Natural killer cell (primary cell): ENCODE measurements around the genes ADO, REEP3 and LRRTM3.

GRCh38 chr10:62455085-62455481 is 80.9 kb downstream of the ZNF365 start:
- PRO-cap: no peak

GRCh38 chr10:62519398-62519816 is 145.2 kb downstream of the ZNF365 start:
- PRO-cap: no peak

GRCh38 chr10:62803795-62804567 is 539 bp upstream of the ADO start:
- PRO-cap: bidirectional peak, plus-strand start at chr10:62804702, minus-strand start at chr10:62804444

GRCh38 chr10:62804568-62805373 is at the start of gene ADO:
Gene ADO (plus strand): TSS chr10:62804720.
- PRO-cap: bidirectional peak, plus-strand start at chr10:62804702, minus-strand start at chr10:62804444; bidirectional peak, plus-strand start at chr10:62805224, minus-strand start at chr10:62805093; bidirectional peak, plus-strand start at chr10:62805311, minus-strand start at chr10:62805330

GRCh38 chr10:62805374-62806395 is 1.2 kb downstream of the ADO start:
- PRO-cap: no peak

GRCh38 chr10:63264295-63264936 is 131.3 kb downstream of the NRBF2 start:
- PRO-cap: no peak

- PRO-cap: no peak
Measured at GRCh38 chr10:63366726-63367429, 98.9 kb downstream of the JMJD1C start.

- PRO-cap: bidirectional peak, plus-strand start at chr10:63521450, minus-strand start at chr10:63521228; bidirectional peak, plus-strand start at chr10:63522045, minus-strand start at chr10:63522047
Measured at GRCh38 chr10:63521310-63522416, at the start of gene REEP3. Gene REEP3 (plus strand): TSS chr10:63521401.

DNA sequence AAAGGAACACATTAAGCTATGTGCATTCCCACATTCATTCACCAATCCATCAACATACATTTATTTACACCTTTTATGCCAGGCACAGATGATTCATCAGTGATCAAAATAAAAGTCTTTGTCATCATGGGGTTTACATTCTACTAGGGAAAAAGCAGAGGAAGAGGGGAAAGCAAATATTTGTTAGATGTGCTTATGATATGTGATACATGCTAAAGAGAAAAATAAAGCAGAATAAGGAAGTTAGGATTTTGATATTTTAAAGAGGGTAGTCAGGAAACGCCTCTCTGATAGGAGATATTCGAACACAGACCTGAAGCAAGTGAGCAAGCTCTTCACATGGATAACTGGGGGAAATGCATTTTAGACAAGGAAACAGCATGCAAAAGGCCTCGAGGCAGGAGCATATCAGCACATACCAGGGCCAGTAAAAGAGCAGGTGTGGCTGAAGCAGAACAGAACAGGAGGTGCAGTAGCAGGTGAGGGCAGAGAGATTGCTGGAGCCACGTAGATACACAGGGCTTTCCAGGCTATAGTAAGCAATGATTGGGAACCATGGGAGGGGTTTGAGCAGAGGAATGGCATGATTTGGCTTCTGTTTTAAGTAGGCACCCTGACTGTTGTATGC is 67.4 kb downstream of the REEP3 start:
- PRO-cap: no peak

DNA sequence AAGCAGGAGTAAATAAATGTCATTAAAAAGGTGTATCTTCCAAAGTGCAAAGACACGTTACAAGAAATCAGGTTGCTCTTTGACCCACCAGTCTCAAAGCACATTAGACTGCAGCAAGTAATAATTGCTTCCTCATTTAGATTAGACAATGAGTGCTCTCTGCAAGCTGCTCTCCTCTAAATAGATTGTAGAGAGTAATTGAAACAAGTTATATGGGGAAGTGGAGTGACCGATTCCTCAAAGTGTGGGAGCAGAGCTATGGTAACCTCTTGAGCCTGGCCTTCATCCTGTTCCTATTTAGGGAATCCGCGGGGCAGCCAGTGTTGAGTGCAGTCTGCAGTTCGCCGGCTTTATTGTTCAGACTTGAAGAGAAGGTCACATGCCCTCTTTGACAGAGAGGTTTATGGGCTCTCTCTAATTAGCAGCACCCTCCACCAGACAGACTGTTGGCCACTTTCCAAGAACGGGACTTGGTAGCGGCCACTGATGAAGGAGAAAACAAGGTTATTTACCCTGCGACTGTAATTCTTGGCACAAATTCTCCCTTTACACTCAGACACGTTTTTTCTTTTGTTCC is 107.4 kb downstream of the REEP3 start:
- PRO-cap: no peak

DNA sequence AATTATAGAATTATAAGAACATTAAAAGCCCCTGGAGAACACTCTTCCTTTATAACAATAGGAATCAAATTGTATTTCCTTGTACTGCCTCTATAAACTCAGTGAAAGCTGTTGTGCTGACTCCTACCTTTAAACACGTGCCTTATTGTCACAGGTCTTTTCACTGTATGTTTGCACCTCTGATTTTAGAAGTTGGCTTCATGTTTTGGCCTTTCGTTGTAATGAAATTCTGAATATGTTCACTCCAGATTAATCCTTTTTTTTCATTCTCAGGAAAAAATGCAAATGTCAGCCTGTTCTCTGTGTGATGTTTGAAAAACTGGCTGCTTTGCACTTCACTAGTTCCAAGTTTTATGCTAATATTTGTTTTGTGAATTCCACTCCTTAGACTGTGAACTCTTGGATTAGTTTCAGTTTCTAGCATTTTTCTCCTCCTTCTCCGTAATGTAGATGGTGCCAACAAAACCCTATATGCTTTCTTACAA is 1512.1 kb downstream of the REEP3 start:
- PRO-cap: no peak

GRCh38 chr10:65653877-65654313 is 1271.9 kb upstream of the LRRTM3 start:
- PRO-cap: no peak

DNA sequence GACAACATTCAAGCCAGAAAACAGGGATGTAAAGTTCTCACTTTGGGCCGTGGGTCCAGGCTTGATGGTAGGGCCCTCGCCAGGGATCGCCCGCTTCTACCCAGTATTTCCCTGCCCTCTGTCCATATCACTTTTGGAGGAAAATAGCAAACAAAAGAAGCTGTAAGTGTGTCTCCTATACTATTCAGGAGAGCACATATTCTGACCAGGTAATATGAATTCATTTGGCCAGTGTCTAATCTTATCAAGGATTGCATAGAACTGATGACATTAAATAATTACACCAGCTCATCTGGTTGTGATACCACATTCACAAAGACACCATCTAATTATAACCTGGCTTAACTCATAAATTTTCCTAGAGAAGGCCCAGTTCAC is 704.9 kb upstream of the LRRTM3 start:
- PRO-cap: no peak

DNA sequence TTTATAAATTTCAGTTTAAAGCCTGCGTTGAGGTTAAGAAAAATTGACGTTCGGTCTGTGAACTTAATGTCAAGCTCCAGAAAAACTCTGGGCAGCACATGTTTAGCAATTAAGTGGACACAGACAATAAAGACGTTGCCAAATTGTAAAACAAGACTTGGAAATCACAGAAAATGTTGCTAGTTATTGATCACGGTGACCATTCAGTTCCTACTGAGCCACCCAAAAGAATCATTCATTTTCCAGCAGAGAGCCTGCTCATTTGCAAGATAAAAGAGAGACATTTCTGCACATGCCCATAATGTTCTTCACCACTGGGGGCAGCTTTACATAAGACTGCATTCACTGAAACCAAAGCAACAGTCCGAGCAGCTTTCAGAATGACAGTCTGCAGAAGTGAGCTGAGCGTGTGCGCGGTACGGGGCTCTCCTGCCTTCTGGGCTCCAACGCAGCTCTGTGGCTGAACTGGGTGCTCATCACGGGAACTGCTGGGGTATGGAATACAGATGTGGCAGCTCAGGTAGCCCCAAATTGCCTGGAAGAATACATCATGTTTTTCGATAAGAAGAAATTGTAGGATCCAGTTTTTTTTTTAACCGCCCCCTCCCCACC is at the start of gene LRRTM3:
Gene LRRTM3 (plus strand): TSS at position 359 of the 612 bp plus-strand sequence.
- PRO-cap: no peak

- PRO-cap: no peak
Measured at GRCh38 chr10:67827863-67828145, 10.2 kb downstream of the DNAJC12 start.

DNA sequence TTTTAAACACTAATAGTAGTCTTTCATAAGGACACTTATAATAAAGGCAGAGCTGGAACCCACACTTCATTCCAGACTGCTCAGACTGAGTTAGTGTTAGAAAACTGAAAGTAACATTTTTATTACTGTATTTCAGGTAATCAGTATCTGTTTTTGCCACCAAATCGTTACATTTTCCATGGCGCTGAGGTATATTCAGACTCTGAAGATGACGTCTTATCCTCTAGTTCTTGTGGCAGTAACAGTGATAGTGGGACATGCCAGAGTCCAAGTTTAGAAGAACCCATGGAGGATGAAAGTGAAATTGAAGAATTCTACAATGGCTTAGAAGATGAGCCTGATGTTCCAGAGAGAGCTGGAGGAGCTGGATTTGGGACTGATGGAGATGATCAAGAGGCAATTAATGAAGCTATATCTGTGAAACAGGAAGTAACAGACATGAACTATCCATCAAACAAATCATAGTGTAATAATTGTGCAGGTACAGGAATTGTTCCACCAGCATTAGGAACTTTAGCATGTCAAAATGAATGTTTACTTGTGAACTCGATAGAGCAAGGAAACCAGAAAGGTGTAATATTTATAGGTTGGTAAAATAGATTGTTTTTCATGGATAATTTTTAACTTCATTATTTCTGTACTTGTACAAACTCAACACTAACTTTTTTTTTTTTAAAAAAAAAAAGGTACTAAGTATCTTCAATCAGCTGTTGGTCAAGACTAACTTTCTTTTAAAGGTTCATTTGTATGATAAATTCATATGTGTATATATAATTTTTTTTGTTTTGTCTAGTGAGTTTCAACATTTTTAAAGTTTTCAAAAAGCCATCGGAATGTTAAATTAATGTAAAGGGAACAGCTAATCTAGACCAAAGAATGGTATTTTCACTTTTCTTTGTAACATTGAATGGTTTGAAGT is 31.9 kb downstream of the SIRT1 start:
- PRO-cap: no peak

DNA sequence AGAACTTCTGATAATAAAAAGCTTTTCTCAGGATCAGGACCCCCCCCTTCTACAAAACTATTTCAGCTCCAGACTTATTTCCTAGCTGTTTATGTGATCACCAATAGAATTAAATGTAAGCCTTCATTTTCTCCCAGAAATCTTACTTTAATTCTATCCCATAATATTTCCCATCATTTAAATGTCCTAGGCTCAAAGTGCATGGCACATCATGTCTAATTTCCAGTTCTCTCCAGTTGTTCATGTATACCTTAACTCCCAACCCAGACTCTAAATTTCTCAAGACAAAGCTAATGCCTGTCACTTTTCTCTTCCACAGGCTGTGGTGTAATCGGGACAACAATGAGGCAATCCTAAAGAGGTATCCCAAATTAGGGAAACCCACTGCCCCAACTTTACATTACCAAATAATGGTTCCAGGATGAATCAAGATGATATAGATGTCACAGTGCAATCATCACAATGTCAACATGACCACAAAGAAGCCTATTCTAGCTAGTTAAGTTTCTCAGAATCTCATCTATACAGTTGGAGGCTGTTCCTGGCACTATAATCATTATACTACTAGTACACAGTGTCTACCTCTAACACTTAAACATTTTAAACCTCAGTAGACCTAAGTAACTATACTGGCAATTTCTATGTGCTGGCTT is 4.2 kb downstream of the HERC4 start:
- PRO-cap: no peak

DNA sequence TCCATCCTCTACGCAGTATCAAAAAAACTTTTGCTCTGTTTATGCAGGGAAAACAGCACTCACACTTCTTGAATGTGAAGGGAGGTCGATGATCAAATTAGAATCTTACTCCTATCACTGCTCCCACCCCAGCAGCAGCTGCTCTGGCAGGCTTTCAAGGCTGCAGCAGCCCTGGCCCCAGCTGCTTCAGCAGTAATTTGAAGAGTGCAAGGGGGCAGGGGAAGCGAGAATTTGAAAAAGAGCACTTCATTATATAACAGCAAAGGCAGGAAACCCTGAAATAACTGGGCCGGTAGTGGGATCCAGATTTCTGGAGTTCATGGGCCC is 44.8 kb downstream of the MYPN start:
- PRO-cap: no peak

- PRO-cap: no peak
Measured at GRCh38 chr10:68318424-68318827, 13.4 kb upstream of the HNRNPH3 start.

DNA sequence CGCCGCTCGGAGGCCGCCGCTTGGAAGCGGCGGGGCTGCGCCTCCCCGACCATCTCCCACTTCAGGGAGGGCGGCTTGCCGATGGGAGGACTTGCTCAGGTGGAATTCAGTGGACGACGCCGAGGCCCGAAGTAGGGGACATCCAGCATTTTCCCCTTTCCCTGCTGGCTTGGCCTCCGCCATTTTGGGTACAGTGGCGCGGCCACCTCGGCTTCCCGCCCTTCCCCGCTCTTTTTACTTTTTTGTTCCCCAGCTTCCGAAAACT is 389 bp downstream of the HNRNPH3 start:
- PRO-cap: bidirectional peak, plus-strand start outside the sequence, minus-strand start at position 186 of the sequence